Sigmoid colon (tissue), 4 donors: Measurements from ENCODE around the genes OR4K2, OR4L1 and RNASE1.

DNA sequence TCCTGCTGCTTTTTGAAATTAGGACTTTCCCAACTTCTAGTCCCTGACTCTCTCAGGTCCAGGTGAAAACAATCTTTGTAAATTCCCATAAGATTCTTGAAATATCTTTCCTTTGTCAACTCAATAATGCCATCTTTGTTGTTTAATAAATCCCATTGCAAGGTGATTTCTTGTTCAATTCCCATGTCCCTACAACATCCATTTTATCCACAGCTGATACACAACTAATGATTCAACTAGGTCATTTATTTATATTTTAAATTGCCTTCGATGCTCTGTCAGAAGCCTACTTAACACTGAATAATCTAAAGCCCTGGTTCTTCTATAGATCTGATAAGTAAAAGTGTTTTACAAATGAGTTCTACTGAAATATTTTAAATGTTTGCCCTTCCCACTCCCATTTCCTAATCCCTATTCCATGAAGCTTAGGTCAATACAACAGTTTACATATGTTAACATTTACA, at the start of gene OR4K2:
Gene OR4K2, plus strand, starts transcription at position 186 of the 464 bp plus-strand sequence.
- PRO-cap = no peak
- RAMPAGE, long total RNA, 4 experiments = no peak in any of the 4 experiments

DNA sequence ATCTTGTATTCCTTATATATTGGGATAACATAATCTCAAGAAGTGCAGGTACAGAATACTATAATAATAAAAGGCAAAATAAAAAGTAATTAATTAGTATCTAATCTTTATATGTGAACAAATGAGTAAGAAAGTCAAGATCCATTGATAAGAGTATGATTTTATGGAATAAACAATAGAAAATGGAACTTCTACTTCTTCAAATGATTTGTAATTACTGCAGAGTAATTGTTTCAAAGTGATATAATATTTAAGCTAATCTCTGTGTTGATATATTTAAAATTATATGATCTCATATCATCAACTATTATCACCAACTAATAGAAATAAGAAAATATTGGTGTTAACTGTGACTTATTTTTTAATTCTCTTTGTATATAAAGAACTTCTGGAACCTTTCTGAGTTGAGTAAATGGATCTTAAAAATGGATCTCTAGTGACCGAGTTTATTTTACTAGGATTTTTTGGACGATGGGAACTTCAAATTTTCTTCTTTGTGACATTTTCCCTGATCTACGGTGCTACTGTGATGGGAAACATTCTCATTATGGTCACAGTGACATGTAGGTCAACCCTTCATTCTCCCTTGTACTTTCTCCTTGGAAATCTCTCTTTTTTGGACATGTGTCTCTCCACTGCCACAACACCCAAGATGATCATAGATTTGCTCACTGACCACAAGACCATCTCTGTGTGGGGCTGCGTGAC, at the start of gene OR4L1:
Gene OR4L1, plus strand, starts transcription at position 413 of the 708 bp plus-strand sequence.
- PRO-cap = no peak
- RAMPAGE, long total RNA, 4 experiments = no peak in any of the 4 experiments

DNA sequence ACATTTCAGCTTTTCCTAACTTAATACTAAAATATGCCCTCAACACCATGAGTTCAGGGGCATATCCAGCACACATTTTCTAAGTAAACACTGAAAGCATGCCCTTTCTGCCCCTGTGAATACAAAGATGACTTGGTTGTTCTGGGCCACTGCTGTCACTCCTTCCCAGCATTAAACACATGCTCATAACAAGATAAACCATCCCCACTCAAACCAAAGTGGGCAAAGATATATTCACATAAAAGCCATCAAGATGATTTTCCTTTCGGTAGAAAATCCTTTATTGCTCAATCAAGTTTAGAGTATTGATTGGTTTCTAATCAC, 2.0 kb downstream of the CCNB1IP1 start:
- PRO-cap = no peak
- RAMPAGE, long total RNA, 4 experiments = no peak in any of the 4 experiments

DNA sequence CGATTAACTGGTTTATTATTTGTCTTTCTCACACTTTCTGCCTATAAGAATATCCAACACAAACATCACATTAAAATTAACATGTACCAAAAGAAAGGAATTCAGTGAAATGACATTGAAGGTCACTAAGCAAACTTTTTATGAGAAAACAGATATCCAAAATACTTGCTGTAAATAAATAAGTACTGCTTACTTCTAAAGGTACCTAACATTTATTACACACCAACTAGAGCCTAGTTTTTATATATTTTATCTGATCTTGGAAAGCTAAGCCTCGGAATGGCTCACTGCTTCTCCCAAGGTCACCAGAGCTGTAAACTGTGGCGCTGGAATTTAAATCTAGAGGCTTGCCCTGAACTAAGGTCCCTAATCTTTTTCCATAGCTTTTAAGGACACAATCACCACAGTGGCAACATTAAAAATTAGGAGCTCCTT, 793 bp downstream of the CCNB1IP1 start:
- PRO-cap = no peak
- RAMPAGE, long total RNA, 4 experiments = no peak in any of the 4 experiments

- PRO-cap = no peak
- RAMPAGE, long total RNA, 4 experiments = no peak in any of the 4 experiments
Observed at GRCh38 chr14:20459764-20460754, 1.2 kb downstream of the PIP4P1 start.

GRCh38 chr14:20471948-20473257, 3.2 kb downstream of the PNP start:
- PRO-cap = no peak
- RAMPAGE, long total RNA, 4 experiments = no peak in any of the 4 experiments

- PRO-cap = no peak
- RAMPAGE, long total RNA, 4 experiments = no peak in any of the 4 experiments
Observed at GRCh38 chr14:20680749-20681795, 3.3 kb upstream of the RNASE4 start.

GRCh38 chr14:20683034-20683890, 1.1 kb upstream of the RNASE4 start:
- PRO-cap = no peak
- RAMPAGE, long total RNA, 4 experiments = no peak in any of the 4 experiments

DNA sequence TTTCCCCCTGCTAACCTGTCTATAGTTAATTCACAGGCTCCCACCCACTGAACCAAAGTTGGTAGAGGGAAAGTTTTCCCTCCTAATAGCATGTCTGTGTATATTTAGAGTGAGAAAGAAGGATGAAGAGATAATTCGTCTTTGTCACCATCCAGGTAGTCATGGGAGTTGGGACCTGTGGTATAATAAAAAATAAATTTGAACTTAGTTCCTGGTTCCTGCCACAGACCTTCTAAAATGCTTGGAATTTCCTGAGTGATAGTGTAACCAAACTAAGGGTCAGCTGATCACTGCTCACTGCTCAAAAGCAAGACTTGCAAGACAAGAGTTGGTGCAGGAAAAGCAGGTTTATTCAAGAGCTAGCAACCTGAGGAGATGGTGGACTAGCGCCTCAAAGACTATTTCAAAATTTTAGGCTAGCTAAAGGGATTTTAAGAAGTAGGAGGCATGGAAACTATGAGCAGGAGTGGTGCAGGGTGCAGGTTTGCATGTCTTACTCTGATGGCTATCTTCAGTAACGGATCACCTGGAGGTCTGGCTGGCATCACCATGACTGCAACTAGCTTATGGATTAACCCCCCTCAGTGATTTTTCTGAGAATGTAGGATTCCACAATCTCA, 19.1 kb downstream of the ANG start:
- PRO-cap = no peak
- RAMPAGE, long total RNA, 4 experiments = no peak in any of the 4 experiments

DNA sequence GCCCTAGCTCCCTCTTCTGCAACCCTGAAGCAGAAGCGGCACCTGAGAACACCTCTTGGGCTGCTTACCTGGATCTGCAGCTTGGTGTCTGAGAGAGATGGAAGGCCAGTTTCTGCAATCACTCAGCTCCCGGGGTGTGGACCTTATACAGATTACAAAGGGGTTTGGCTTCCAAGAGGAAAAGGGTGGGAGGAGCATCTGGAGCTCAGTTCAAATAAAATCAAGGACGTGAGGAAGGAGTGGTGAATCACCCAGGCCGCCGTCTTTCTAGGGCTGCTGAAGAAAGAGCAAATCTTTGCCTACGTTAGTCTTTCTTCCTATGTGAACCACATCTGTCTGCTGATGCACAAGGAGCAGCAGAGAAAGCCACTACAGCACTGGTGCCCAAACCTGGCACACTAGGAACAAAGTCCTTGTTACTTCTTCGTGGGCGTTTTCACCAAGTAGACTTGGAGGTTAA, at the start of gene RNASE1:
Gene RNASE1, minus strand, starts transcription at position 116 of the 460 bp plus-strand sequence.
- PRO-cap = no peak
- RAMPAGE, long total RNA, 4 experiments = start-site peak on the minus strand in 4 of 4 experiments, centred at positions 107 to 123 of the sequence, 1,528 to 11,668 reads per replicate

DNA sequence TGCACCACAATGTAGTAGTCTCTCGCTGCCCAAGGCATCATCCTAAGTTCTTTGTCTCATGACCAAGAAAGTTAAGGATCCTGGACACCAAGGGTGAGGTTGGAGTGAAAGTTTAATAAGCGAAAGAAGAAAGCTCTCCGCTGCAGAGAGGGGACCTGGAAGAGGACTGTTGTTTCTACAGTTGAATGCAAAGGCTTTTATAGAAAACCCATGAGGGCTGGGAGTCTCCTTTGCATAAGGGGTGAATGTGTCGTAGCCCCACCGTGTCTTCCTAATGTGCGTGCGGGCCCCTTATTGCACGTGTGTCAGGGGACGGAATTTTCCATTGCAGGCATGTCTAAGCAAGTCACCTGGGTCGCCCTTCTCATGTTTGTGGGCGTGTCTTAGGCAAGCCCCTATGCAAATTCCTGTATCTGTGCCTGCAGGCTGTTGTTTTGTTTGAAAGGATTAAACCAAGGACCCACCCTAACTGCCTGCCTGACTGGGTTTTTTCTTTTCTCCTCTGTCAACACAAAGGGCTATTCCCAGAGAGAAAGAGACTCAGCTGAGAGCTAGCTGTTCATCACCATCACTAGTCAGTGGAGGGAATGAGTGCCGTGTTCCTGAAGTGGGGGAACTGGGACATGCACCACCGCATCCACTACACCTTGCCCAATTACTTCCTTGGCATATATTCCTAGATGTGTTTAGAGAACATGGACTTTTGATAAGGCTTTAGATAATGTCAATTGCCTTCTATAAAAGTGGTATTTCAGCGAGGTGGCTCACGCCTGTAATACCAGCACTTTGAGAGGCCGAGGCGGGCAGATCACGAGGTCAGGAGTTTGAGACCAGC, 17.8 kb upstream of the RNASE1 start:
- PRO-cap = no peak
- RAMPAGE, long total RNA, 4 experiments = no peak in any of the 4 experiments

DNA sequence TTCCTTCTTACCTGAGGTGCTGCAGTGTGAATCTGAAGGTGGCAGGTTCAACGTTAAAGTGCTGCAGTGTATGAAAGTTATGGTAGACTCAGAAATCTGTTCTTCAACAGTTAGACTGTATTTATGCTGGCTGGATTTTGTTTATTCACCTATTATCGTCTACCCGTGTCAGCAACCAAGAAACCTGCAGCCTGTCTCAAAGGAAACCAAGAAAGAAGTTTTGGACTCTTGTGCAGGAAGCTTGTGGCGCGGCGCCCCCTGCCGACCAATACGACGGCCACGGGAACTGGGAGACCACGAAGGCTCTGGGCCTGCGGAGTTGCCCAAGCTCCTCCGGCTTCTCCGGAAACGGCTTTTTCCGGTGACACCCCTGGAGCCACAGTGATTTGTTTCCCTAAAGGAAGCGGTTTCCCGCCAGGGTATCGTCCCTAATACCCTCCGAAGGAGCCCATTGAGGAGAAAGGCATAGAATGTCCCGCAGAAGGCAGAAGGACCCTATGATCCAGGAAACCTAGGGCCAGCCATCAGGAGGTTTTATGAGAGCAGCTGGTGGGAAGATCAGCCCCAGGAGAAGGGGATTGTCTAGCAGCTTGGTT, 17.5 kb upstream of the RNASE3 start:
- PRO-cap = no peak
- RAMPAGE, long total RNA, 4 experiments = no peak in any of the 4 experiments

- PRO-cap = no peak
- RAMPAGE, long total RNA, 4 experiments = no peak in any of the 4 experiments
Observed at GRCh38 chr14:21038802-21039603, 3.2 kb upstream of the RNASE7 start.

- PRO-cap = no peak
- RAMPAGE, long total RNA, 4 experiments = no peak in any of the 4 experiments
Observed at GRCh38 chr14:21061450-21061820, 3.8 kb downstream of the RNASE8 start.

DNA sequence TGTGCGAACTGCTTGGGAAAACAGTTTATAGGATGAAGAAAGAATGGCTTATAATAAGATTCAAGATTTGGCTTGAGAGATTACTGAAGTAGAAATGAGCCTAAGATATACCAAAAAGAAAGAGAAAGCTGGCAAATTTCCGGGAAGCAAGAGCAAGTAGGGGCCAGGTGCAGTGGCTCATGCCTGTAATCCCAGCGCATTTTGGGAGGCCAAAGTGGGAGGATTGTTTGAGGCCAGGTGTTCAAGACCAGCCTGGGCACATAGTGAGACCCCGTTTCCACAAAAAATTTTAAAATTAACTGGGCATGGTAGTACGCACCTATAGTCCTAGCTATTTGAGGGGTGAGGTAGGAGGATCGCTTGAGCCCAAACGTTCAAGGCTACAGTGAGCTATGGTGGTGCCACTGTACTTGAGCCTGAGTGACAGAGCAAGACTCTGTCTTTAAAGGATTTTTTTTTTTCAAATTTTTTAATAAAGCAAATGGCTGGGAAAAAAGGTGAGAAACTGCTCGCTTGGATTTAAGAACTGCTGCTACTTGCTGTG, 12.4 kb downstream of the ZNF219 start:
- PRO-cap = no peak
- RAMPAGE, long total RNA, 4 experiments = no peak in any of the 4 experiments

GRCh38 chr14:21086477-21087097, 11.9 kb downstream of the ZNF219 start:
- PRO-cap = no peak
- RAMPAGE, long total RNA, 4 experiments = no peak in any of the 4 experiments

DNA sequence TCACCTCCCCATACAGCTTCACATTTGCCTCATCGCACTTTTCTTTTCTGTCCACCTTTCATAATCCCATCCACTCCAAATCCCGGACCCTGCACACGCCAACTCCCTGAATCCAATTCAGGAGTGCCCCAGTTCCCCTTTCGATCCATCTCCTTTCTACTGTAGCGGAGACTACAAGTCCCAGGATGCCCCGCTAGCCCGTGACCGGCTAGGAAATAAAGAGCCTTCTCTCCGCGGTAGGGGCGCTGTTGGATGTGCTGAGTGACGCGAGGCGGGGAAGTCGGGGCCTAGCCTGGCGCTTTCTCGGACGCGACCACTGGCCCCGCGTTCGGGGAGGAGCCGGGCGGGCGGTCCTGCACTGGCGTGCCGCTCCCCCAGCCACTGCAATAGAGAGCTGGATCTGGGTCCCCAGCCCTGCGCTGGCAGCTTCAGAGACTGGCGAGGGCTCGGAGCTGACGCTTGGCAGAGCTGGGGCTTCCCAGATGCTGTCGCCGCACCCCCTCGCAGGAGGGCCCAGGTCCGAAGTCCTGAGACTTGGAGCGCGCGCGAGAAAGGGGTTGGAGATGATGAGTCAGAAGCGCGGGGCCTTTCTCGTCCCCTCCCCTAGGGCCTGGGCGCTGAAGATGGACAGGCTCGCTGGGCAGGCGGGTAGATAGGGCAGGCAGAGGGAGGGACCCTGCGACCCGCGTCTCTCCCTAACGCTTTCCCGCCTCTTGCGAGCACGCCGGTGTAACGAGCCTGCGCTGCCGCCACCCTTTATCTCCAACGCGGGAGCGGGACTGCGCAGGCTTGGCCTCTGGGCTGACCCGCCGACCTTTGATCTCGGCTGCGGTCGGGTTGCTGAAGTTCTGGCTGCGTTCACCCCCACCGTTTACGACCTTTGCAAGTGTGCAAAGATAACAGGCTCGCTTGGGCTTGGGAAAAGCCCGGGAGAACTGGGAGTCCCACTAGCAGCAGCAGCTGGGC, 2.9 kb downstream of the TMEM253 start:
- PRO-cap = bidirectional peak, plus-strand start at position 606 of the sequence, minus-strand start at position 490 of the sequence
- RAMPAGE, long total RNA, 4 experiments = no peak in any of the 4 experiments

GRCh38 chr14:21234961-21235481, 34.2 kb downstream of the HNRNPC start:
- PRO-cap = no peak
- RAMPAGE, long total RNA, 4 experiments = no peak in any of the 4 experiments

GRCh38 chr14:21239833-21240487, 29.3 kb downstream of the HNRNPC start:
- PRO-cap = no peak
- RAMPAGE, long total RNA, 4 experiments = no peak in any of the 4 experiments

DNA sequence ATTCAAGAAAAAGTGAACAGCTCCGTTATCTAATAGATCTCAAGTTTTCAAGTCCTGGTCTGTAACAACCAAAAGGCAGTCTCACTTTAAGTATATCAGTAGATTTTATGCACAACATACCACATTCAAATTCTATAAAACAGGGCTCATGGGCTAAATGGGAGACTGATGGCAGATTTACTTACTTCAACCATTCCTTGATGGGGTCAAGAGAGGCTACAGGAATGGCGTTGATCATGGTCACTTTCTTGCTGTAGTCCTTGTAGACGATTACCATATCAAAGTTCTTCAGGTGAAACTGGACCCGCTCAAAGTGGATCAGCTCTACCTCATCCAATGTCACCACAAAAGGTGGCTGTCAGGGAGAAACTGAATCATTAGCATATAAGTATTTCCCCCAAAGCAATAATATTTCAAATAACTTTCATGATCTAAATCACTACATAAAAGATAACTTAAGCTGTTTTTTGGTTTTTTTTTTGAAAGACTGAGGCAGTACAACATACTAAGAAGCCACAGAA, 26.7 kb downstream of the SUPT16H start:
- PRO-cap = no peak
- RAMPAGE, long total RNA, 4 experiments = no peak in any of the 4 experiments